Measurements from ENCODE around the gene WDR83OS.

DNA sequence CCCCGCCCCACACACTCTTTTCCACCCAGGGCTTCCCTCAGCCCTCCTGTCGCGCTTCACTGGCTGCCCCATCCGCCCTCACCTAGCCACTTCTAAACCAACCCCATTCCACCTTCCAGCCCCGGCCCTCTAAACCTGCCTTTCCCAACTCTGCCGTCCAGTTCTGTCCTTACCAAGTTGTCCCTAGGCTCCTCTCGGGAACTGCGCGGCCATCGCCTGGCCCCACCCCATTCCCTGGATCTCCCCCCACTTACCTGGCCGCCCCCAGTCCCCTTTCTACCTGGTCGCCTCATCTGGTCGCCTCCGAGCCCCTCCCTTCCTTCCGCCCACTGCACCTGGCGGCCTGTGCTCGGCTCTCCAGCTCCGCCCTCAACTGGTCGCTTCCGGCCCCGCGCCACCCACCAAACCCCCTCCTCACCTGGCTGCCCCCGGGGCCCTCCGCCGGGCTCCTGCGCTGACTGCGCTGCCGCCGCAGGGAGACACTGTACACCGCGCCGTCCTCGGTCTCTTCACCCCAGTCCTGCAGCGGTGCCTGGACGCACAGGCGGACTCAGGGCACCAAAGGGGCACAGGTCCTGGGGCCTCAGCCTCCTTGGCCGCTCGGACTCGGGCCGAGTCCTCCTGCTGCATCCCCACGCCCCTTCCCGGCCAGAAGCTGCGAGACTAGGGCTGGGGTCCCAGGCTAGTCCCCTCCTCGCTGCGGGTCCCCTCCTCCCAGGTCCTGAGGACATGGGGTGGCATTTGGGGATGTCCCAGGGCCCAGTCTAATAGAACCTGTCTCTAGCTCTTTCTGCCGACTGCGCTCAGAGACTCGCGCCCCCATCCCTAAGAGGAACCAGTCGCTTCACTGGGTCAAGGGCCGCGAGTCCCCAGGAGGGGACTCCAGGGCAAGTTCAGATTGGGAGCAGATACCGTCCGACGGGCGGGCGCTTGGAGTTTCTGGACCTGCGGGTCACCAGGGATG lies 579 bp downstream of the RGL3 start:
- PRO-cap, result no peak
- RAMPAGE, long total RNA, 3 experiments, result no peak in any of the 3 experiments

- PRO-cap, result no peak
- RAMPAGE, long total RNA, 3 experiments, result no peak in any of the 3 experiments
Observed at GRCh38 chr19:11576209-11576824, 1.1 kb downstream of the ACP5 start.

DNA sequence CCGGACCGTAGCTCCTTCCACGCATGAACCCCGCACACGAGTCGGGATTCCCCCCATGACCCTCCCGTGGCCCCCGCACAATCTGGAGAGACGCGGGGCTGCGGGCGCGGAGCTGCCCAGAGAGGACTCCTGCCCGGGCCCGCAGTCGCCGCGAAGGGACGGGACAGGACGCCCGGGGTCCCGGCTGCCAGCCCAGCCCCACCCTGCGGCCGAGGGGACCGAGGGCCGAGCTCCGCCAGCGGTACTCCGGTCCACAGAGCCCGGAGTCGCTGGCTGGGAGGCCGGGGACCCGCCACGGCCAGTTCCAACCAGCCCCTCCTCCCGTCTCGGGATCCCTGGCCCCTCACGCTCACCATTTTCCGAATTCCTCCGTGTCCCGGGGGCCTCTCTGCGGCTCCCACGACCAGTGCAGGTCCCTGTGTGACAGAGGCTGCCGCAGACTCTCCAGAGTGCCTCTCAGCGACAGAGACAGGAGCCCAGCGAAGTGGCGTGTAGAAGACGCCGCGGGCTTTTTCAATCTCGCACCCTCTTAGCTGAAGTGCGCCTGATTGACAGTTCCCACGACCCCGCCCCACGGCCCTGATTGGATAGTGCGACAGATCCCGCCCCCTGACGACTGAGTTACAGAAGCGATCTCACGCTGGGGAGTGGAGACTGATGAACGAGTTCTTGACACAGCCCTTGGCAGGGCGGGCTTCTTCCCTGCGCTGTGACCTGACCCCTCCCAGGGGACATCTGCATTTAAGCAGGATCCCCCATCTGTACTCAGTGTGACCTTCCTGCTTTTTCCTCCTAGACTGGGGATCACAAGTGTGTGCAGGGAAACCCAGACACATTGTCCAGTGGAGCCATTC lies 44.1 kb downstream of the ZNF823 start:
- PRO-cap, result bidirectional peak, plus-strand start at position 664 of the sequence, minus-strand start at position 486 of the sequence
- RAMPAGE, long total RNA, 3 experiments, result no peak in any of the 3 experiments

GRCh38 chr19:11924434-11924813 lies 483 bp upstream of the ZNF700 start:
- PRO-cap, result no peak
- RAMPAGE, long total RNA, 3 experiments, result no peak in any of the 3 experiments

DNA sequence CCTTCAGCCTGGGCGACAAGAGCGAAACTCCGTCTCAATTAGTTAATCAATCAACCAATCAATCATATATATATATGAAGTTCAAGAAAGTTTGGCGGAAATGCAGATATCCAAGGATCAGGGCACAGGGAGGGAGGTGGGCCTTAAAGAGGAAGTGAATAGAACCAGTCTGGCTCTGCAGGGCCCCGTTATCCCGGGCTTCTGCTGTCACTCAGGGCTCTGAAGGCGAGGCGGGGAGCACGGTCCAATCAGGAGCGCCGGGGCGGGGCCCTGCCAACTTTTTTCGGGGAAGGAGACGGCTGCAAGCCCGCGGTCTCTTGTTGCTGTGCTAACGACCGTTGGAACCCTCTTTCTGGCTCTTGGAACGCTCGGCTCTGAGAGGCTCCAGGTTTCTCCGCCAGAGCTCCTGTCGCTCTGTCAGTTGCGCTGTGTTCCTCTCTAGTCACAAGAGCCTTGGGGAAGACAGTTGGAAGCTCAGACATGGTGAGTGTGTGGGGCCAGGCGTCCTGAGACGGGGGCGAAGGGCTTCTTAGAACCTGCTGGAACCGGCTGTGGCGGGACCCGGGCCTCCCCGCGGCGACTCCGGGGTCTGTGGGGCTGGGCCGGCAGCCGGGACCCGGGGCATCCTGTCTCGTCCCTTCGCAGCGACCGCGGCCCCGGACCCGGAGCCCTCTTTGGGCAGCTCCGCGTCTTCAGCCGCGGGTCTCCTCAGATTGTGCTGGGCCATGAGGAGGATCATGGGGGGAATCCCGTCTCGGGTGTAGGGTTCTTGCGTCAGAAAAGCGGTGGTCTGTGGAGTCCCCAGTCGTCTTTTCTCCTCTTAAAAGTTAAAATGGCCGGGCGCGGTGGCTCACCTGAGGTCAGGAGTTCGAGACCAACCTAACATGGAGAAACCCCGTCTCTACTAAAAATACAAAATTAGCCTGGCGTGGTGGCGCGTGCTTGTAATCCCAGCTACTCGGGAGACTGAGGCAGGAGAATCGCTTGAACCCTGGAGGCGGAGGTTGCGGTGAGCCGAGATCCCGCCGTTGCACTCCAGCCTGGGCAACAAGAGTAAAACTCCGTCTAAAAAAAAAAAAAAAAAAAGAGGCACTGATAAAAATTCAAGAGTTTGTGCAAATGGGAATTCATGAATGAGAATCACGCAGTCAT lies 27.8 kb downstream of the ZNF844 start:
- PRO-cap, result unidirectional peak, plus-strand start at position 310 of the sequence
- RAMPAGE, long total RNA, 3 experiments, result no peak in any of the 3 experiments

DNA sequence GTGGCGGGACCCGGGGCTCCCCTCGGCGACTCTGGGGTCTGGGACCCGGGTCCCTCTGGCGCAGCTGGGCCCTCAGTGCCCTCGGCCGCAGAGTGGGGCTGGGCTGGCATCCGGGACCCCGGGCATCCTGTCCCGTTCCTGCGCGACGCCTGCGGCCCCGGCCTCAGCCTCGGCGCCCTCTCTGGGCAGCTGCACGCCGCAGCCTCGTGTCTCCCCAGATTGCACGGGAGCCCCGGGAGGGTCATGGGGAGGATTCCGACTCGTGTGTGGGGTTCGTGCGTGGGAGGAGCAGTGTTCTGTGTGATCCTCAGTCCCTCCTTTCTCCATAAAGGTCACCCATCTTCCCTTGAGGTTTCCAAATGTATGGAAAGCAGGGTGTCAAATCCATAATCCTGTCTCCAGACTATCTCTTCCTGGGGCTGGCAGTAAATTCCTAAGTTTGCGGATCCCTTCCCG lies 32.3 kb downstream of the ZNF136 start:
- PRO-cap, result no peak
- RAMPAGE, long total RNA, 3 experiments, result no peak in any of the 3 experiments

DNA sequence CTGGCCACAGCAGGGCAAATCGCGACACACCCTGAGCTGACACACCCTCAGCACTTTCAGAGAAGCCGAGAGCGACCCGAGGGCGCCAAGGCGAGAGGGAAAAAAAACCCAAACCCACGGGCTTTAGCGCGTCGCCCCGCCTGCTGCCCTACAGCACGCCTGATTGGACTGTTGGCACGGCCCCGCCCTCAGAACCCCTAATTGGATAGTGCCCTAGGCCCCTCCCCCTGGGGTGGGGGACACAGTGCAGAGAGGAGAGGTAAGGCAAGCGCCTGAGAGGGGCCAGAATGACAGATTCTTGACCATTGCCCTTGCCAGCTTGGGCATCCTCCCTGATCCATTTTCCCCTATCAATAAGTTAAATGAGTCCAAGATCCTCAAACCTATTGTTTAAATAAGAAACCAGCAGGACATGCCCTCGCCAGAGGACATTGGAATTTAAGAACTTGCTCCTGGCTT lies 28.3 kb downstream of the ZNF44 start:
- PRO-cap, result no peak
- RAMPAGE, long total RNA, 3 experiments, result no peak in any of the 3 experiments

DNA sequence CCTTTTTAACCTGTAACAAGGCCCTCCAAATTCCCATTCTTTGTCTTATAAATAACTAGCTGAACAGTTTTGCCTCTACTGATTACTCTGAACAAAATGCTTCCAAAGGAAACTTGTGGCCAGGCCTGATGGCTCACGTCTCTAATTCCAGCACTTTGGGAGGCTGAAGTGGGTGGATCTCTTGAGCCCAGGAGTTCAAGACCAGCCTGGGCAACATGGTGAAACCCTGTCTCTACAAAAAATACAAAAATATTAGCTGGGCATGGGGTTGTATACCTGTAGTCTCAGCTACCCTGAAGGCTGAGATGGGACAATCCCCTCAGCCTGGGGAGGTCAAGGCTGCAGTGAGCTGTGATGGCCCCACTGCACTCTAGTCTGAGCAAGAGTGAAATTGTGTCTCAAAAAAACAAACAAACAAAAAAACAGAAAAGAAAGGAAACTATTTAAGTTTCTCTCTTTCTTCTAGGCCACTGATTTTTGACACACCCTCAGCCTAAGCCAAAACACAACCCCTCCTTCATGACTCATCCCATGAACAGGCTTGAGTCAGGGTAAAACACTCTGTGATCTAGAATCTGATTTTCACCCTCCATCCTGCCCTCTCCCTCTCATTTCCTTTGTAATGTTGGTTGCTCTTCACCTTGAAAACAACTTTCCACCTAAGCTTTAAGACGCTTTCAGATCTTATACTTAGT lies 5.6 kb downstream of the ZNF44 start:
- PRO-cap, result no peak
- RAMPAGE, long total RNA, 3 experiments, result no peak in any of the 3 experiments

- PRO-cap, result bidirectional peak, plus-strand start at chr19:12669712, minus-strand start at chr19:12669453
- RAMPAGE, long total RNA, 3 experiments, result start-site peak on the plus strand in 1 of 3 experiments, at chr19:12669724-12669763 at its widest, 7 reads per replicate; start-site peak on the minus strand in 3 of 3 experiments, at chr19:12669393-12669434 at its widest, 599 to 2,114 reads per replicate
Observed at GRCh38 chr19:12669273-12670313, at the start of gene WDR83OS. Gene WDR83OS (minus strand): TSS chr19:12669415.

- PRO-cap, result no peak
- RAMPAGE, long total RNA, 3 experiments, result no peak in any of the 3 experiments
Observed at GRCh38 chr19:12672742-12673574, 3.7 kb upstream of the WDR83OS start.

- PRO-cap, result no peak
- RAMPAGE, long total RNA, 3 experiments, result no peak in any of the 3 experiments
Observed at GRCh38 chr19:12733066-12733995, 1.2 kb downstream of the TRIR start.

DNA sequence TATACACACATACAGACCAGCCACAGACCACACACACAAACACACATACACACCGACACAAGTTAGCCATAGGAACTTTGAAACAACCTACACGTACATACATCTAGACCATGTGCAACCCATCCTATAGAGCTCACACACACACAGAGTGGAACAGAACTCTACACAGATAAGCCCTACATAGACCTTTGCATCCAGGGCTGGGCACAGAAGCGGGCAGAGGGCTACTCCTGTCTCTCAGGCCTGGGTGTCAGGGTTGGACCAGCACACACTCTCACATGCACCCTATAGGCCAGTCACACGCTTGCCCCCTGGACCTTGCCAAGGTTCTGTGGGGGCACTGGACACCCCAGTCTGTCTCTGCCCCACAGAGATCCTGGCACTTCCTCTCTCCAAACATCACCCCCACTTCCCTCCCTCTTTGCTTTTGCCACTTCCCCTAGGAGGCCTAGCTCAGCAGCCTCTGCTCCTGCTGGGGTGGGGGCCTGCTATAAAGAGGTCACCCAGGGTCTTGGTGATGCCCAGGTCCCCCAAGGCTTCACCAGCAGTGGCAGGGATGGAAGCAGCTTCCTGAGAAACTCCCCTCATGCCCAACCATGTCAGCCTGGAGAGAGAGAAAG lies 5.7 kb upstream of the JUNB start:
- PRO-cap, result no peak
- RAMPAGE, long total RNA, 3 experiments, result no peak in any of the 3 experiments

DNA sequence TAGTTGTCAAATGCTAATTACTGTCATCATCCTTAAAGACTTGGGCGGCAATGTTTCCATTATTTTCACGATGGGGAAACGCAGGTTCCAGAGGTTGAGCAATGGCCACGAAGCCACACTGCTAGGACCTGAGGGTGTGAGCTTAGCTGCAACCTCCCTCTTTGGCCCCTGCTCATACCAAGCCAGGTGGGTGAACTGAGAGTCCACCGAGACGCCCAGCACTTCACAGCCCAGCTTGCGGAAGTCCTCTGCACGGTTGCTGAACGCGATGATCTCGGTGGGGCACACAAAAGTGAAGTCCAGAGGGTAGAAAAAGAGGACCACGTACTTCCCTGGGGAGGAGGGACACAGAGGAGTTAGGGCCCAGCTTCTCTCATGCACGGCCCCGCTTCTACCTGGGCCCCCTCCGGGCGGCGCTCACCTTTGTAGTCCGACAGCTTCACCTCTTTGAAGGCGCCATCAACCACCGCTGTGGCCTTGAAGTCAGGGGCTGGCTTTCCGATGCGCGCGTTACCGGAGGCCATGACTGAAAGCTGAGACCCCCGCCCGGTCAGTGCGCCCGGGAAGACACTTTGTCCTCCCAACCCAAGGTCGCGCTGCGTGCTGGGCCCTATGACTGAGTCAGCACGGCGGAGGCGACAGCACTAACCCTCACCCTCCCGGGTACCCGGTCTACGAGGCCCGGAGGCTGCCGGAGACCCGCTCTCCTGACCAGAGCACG lies 702 bp downstream of the PRDX2 start:
- PRO-cap, result no peak
- RAMPAGE, long total RNA, 3 experiments, result no peak in any of the 3 experiments

- PRO-cap, result no peak
- RAMPAGE, long total RNA, 3 experiments, result no peak in any of the 3 experiments
Observed at GRCh38 chr19:12835184-12835713, 870 bp upstream of the RTBDN start.

DNA sequence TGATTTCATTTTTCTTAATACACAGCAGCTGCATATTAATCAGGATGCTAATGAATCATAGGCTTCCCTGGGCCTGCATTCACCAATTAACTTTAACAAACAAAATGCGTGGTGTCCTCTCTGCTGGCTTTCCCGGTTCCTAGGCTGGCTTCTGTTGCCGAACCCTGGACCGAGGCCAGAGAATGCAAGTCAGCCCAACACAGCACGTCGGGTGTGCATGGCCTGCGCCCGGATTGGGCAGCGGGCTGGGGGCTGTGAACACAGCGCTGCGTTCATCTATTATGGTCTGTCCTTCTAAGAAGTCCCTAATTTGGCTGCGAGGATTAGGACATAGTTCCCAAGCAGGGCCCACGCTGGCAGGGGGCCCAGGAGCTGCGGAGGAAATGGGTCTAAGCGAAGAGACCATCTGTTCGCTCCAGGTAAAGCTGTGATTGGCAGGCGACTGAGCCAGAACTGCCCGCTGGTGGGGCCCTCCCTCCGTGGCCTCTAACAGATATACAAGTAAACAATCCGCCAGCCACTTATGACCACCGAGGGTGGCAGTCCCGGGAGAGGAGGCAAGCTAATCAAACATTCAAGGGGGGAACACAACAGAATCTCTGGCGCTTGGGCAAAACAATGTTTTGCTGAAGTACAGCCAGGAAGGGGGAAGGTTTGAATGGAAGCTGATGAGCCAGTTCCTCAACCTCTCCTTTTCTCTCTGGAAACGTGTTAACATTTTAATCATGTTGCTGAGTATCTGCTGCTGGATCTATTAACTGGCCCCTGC lies 6.0 kb downstream of the SYCE2 start:
- PRO-cap, result no peak
- RAMPAGE, long total RNA, 3 experiments, result no peak in any of the 3 experiments

GRCh38 chr19:12933923-12934294 lies 398 bp upstream of the FARSA start:
- PRO-cap, result no peak
- RAMPAGE, long total RNA, 3 experiments, result no peak in any of the 3 experiments

GRCh38 chr19:12937719-12938547 lies 476 bp upstream of the CALR start:
- PRO-cap, result bidirectional peak, plus-strand start at chr19:12938609, minus-strand start at chr19:12938283
- RAMPAGE, long total RNA, 3 experiments, result no peak in any of the 3 experiments

- PRO-cap, result no peak
- RAMPAGE, long total RNA, 3 experiments, result no peak in any of the 3 experiments
Observed at GRCh38 chr19:12946779-12947699, 1.4 kb downstream of the RAD23A start.

GRCh38 chr19:12965686-12965971 lies 3.7 kb upstream of the DAND5 start:
- PRO-cap, result no peak
- RAMPAGE, long total RNA, 3 experiments, result no peak in any of the 3 experiments

DNA sequence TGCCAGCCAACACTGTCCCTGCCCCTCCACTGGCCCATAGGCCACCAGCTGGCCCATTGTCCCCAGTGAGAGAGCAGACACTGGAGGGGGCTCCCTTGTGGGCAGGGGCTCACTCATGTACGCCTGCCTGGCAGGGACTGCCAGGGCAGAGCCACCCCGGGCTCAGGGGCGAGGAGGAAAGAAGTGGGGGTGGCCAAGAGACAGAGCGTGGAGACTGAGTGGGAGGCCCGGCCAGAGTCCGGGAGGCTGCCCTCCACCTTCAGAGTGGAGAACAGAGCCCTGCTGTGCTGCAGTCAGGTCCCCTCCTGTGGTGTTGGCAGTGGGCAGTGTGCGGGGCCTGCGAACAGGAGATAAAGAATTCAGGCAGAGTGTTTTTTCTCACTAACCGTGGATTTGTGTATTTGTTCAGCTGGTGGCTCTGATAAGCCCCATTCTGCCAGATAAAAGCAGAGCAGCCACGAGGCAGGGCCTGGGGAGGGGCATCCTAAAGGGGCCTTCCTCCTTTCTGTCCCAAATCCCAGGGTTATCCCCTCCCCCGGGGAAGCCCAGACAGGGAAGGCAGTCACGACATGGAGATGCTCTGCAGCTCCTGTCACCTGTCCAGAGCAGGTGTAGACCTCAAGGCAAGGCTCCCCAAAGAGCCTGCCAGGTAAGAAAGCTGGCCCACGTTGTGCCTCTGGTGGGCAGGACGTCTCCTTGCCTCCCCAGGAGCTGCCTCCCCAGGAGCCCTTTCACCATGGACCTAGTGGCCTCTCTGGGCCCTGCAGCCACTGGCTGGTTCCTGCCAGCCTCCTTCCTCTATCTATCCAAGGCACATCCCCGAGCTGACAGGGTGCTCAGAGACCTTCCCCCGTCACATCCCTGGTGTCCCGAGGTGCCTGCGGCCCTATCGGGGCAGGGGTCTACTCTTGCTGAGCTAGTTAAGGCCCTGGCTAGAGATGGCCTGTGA lies 33.0 kb downstream of the LYL1 start:
- PRO-cap, result no peak
- RAMPAGE, long total RNA, 3 experiments, result no peak in any of the 3 experiments

All from gastrocnemius medialis (tissue), 3 donors.